Cardiac fibroblast (primary cell): ENCODE data around the gene DMAP1.

DNA sequence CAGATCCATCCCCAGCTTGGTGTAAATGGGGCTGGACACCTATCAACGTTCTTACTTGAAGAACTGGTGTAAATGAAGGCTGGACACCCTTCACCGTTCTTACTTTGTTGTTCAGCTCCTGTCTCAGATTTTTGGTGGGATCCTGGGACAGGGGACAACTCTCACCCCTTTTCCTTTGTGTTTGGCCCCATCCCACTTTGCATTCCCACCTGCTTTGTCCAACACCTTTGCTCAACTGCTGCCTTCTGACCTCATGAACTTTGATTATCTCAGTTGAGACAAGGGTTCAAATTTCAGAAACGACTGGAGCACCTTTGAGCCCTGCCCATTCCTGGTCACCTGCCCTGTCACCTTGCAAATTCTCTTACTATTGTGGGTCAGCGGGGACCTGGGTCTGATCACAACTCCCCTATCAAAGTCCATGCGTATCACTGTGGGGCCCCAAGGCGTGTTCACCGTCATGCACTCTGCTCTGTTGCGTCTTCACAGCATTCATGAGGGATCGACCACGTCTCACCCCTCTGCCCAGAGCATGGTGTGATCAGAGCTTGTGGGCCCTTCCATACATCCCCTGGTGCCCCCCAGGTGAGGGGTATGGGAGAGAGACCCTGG is 12.8 kb downstream of the PTPRF start:
- RRBS, result no CpG with 5 or more reads among the region's 10 CpGs

GRCh38 chr1:43835905-43836987 is 97.4 kb upstream of the ARTN start:
- RRBS, result no CpG with 5 or more reads among the region's 10 CpGs

DNA sequence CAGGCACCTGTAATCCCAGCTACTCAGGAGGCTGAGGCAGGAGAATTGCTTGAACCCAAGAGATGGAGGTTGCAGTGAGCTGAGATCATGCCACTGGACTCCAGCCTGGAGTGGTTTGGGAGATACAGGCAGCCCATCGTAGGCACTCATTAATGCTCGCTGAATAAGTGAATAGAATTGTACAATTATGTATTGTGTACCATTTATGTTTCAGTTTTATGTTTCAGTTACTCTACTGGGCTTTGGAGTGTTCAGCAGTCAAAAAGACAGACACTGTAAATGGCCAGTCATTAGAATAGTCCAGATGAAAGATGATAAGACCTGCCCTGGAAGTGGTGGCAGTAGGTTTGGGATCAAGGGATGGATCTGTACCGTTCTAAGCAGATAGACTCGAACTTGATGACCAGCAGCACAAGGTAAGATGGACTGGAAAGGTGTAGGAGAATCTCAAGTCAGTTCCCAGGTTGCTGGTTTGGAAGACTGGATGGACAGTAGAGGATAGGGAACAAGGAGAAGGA is 17.6 kb upstream of the ARTN start:
- RRBS, result no CpG with 5 or more reads among the region's 4 CpGs

DNA sequence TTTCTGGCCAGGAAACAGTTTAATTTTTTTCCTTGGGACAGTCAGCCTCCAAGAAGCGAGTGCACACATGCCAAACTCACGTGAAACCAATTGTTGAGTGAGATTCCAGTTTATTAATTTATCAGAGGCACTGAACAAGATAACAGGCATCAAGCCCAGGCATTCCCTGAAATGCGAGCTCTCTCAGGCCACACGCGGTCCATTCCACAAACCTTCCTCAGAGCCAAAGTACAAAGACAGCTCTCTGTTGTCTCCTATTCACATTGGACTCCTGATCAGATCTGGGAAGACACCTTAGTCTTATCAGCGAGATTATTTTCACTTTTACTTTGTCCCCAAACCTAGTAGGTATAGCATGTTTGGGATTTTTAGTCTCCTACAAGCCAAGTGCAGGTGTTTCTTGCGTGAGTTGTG is 1.2 kb upstream of the SLC6A9 start:
- RRBS, result no CpG with 5 or more reads among the region's 7 CpGs

GRCh38 chr1:44050026-44050447 is 18.8 kb upstream of the SLC6A9 start:
- RRBS, result no CpG with 5 or more reads among the region's 2 CpGs

DNA sequence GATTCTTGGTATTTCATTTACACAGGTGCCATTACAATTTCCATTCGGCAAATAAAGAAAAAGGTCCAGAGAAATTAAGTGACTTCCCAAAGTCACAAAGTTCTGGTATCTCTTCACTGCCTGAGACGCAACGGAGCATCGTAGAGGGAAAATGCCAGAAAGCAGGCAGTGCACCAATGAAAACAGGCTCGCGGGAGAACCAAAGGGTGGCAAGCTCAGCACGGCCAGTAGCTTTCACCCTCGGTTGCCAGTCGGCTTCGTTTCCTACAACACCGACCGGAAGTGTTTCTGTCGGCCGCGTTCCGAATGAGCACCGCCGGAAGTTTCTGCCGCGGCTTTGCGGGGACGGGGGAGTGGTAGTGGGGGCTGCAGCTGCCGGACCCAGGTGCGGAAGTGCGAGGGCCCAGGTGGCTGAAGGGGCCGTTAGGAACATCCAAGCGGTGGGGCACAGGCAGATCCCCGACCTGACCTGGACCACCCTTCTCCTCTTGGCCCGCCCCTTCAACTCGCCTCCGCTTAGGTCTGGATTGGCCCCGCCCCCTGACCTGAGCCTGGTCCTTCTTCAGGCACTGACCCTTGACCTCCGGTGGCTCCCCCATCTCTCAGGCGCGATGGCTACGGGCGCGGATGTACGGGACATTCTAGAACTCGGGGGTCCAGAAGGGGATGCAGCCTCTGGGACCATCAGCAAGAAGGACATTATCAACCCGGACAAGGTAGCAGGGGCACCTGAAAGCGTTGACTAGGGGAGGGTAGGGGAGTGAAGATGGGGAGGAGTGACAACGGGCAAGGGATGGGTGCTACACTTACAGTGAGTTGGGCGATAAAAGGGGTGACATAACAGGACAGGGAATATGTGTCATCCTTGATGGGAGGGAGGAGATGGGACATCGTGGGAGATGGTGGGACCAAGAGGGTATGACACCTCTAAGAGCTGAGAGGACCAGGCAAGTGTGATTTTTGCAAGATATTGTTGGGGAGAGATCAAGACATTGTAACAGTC is at the start of gene DMAP1:
DMAP1 (plus strand) TSS at position 329 of the 1,003 bp plus-strand sequence.
- RRBS, result 2% methylated on average over 6 of the region's 45 CpGs

DNA sequence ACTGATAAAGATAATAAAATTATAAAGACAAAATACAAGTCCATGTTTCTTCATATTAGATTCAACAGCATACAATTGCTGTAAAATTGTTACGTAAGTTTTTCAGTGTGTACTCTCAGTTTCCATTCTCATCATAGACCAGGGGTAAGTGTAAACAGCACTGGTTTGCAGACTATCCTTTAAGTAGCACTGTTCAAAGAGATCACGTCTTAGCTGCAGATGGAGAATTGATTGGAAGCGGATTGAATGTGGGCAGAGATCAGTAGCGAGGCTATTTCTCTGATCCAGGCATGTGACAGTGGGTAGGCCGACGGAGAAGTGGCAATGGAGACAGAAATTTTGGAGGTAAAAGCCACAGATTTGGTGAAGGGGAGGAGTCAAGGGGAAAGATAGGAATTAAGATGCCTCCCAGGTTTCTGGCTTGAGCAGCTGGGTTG is 3.8 kb downstream of the DMAP1 start:
- RRBS, result no CpG with 5 or more reads among the region's 6 CpGs

DNA sequence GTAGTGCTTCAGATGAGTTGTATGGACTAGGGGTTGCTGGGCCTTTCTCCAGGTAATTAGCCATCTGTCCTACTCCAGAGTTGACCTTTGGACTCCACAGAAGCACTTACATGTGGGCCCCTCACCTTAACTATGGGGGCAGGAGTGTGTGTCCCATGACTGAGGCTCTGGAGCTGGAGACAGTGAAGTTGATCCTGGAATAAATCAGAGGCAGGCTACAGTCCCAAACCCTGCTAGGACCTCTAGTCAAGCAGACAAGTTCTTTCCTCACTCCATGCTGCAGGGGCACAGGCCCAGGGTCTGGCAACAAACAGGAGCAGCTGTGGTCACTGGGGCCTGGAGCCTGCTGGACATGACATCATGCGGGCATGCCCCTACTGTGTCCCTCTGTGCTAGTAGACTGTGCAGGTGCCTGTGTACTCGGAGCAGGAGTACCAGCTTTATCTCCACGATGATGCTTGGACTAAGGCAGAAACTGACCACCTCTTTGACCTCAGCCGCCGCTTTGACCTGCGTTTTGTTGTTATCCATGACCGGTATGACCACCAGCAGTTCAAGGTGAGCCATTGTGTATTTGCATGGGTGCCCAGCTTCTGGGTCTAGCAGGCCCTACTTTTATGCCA is 4.8 kb downstream of the DMAP1 start:
- RRBS, result no CpG with 5 or more reads among the region's 7 CpGs

GRCh38 chr1:44233205-44233644 is 20.0 kb downstream of the DMAP1 start:
- RRBS, result no CpG with 5 or more reads among the region's 7 CpGs

DNA sequence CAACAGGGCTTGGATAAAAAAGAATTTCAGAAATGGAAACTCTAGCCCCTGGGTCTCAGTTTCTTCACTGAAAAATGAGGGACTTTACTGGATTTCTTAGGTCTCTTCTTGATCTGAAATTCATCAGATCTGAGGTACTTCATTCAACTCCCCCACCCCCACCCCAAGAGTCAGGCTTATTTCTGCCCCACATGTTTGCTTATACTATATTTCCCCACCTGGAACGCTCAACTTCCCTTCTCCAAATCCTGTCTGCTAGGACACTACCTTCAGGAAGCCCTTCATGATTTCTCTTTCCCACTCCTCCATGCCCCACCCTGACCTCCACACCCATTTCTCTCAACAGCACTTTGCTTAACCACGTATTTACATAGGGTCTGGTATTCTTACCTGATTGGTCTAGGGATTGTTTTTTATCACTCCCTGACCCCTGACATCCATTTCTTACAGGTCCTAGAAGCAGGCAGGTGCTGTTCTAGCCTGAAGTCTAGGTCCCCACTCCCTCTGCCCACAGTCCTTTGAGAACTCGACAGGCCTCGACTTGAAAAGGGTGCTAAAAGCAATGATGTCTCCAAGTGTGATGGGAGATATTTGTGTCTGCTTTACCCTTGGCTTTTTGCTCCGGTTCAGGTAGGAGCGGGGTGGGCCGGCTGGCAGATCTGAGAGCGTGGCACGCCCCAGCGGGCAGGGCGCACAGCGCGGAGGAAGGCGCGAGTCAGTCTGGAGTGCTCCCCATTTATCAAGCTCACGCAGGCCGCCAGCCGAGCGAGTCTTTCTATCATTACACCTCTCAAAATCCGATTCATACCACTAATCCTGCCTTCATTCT is 47.5 kb downstream of the DMAP1 start:
- RRBS, result no CpG with 5 or more reads among the region's 20 CpGs

GRCh38 chr1:44276650-44277722 is 63.7 kb downstream of the DMAP1 start:
- RRBS, result no CpG with 5 or more reads among the region's 3 CpGs

- RRBS, result no CpG with 5 or more reads among the region's 9 CpGs
Observed at GRCh38 chr1:44338843-44339430, 16.1 kb downstream of the ERI3 start.

DNA sequence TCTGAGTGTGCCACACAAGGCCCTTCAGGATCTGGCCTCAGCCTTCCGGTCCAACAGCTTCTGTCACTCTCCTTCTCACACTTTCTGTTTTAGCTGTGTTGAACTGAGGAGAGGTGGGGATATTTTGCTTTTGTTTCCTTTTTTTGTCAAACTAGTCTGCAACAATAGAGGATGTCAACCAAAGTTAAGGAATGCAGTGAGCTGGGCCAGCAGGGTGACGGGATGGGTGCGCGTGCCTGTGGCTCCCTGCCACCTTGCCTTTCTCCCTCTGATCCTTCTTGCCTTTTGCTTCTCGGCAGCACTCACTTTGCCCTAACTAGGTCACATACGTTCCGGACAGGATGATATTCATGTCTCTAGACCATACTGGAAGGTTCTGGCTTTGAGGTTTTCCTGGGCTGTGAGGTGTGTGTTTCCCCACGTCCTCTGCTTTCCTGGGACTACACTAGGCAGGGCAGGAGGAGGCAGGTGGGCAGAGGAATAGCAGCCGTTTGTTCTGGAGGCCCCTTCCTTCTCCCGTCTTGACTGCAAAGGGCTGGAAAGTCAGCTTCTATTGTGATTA is 67.7 kb downstream of the RNF220 start:
- RRBS, result no CpG with 5 or more reads among the region's 10 CpGs

- RRBS, result no CpG with 5 or more reads among the region's 35 CpGs
Observed at GRCh38 chr1:44650210-44651750, 23.5 kb downstream of the TMEM53 start.

DNA sequence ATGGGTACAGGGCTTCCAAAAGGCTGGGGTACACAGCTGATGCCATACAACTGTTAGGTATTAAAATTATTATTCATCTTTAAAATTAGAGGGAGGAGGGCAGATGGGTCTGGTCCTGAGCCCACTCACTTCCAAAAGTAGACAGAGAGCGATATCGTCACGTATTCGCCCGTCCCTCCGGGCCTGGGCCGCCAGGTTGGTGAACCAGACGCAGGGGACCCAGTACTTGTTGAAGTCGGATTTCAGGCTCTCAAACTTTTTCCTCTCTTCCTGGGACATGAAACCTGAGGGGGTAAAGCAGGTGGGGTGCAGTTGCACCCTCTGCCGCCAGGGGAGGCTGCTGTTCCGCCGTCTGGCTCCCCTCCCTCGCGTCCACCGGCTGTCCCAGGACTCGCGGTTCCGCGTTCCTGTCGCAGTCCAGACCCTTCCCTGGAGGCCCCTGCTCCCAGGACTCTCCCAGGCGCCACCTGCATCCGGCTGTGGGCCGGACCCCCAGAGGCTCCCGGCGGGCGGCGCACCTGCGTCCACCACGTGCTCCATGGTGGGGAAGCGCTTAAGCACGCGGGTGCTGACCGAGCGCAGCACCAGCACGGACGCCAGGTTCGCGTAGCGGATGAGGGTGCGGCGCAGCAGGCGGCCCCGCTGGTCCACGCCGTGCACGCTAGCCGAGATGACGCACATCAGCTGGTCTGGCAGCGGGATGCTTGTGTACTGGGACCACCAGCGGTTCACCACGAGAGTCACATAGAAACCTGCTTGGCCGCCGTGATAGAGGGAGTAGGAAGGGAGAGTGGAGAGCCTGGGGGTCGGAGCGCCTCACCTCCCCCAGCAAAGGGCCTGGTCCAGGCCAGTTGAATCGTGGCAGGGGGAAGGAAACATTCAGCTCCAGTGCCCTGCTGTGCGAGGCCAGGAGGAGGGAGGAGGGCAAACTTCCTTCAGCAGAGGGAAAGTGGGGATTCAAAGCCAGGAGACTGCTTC is 1.7 kb downstream of the BEST4 start:
- RRBS, result 0% methylated on average over 2 of the region's 57 CpGs

GRCh38 chr1:44805088-44805589 is 2.0 kb downstream of the DYNLT4 start:
- RRBS, result no CpG with 5 or more reads among the region's 10 CpGs

DNA sequence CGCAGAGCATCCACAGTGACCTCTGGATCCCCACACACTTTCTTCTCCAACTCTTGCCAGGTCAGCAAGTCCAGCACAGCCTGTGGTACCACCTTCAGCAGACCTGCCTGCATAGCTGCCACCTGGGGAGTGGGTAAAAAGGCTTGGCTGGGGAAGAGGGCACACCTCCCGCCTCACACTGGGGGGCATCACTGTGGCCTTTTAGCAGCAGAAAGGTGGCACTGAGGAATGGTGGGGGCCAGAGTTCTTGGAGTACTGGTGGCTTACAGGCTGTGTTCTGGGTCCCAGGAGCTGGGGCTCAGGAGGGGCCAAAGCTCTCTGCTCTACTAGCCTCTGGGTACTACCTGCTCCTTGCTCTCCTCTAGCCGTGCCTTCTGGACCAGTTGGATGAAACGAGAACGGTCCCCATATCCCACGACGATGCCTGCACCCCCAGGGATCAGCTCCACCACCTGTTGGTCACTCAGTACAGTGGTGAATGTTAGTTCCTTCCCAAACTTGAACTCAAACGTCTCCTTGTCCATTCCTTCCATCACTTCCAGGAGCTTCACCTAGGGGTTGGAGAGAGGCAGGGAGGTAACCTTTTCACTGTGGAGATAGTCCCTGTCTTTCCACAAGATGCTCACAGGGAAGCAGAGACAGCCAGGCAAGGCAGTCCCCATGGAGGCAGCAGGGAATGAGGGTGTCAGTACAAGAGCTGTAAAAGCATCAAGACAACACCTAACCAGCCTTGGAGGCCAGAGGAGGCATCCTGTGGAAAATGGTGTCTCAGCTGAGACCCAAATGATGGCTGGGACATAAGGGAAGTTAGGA is 6.7 kb downstream of the HECTD3 start:
- RRBS, result no CpG with 5 or more reads among the region's 8 CpGs

- RRBS, result no CpG with 5 or more reads among the region's 3 CpGs
Observed at GRCh38 chr1:45017580-45018277, 5.7 kb downstream of the UROD start.

- RRBS, result no CpG with 5 or more reads among the region's 11 CpGs
Observed at GRCh38 chr1:45204773-45205406, 1.5 kb downstream of the ZSWIM5 start.

DNA sequence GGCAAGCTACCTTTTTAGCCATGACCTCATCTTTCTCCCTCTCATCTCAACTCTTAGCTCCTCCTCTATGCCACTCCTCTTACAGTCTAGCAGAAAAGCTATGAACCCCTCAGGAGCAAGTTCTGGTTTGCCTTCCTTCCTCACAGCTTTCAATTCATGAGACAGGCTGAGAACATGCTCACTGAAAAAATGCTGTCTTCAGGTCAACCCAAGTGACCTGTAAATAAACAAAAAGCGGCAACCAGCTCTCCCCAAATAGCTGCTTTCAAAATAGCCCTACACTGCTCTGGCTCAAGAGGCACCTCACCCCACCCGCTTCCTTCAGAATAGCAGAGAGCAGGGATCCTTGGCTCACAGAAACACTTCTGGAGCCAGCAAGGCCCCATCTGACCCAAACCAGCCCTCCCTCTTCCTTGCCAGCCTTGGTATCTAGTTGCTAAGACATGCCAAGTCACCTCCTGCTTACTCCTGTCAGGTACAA is 8.8 kb downstream of the TOE1 start:
- RRBS, result no CpG with 5 or more reads among the region's 2 CpGs